Ileum (tissue), 1 donor: ENCODE results near the genes SERPINB11, SERPINB7 and SOCS6.

- PRO-cap, result no peak
These were observed 83.1 kb downstream of the BCL2 start for GRCh38 chr18:63236328-63236922.

GRCh38 chr18:63284023-63284863, 35.3 kb downstream of the BCL2 start:
- PRO-cap, result no peak

GRCh38 chr18:63290037-63290862, 29.3 kb downstream of the BCL2 start:
- PRO-cap, result no peak

DNA sequence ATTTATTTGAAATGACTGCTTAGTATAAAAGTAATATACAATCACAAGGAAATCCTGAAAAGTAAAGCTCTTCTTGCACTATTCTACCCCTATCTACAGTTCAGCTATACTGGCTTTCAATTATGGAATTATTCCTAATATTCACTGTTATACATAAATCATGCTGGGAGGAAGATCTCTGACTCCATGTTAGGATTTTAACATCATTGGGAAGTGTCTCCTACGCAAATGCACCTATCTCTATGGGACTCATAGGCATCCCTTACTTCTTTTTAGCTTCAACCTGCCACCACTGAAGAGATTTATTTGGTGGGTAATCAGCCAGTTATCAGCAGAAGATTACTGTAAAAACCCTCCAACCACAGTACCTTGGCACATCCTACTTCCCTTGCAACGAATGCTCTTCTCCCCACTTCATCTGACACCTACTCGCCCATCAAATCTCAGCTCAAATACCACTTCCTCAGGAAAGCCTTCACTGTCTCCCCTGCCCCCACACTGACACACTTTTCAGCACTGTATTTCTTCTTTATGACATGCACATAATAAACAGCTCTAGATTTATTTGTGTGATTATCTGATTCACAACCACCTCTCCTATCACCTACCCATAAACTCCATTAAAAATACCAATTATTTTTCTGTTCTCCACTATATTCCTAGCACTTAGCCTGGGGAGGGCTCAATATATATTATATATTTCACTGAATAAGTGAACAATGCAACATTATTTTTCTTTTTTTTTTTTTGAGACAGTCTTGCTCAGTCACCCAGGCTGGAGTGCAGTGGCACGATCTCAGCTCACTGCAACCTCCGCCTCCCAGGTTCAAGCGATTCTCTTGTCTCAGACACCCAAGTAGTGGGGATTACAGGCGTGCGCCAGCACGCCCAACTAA, 3.0 kb downstream of the KDSR start:
- PRO-cap, result no peak

- PRO-cap, result no peak
These were observed 751 bp downstream of the KDSR start for GRCh38 chr18:63365946-63366963.

GRCh38 chr18:63421472-63421835, 822 bp downstream of the VPS4B start:
- PRO-cap, result no peak

- PRO-cap, result no peak
These were observed 3.9 kb upstream of the VPS4B start for GRCh38 chr18:63426123-63426621.

DNA sequence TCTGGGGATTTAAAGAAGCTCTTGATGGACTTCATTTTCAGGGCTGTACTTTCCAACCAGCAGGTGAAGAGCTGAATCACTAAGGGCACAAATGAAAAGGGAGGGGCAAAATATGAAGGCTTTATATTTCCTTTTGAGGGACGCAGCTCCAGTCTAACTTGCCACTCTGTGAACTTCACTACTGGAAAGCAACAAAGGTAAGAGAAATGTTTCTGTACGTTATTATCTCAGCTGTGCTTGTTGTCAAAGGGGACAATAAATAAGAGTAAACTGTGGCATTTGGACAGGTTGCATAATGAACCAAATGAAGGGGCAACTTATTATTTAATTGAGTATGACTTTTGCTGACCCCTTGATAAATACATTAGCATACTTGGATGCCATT, at the start of gene SERPINB11:
Gene SERPINB11 (plus strand): TSS at position 151 of the 385 bp plus-strand sequence.
- PRO-cap, result no peak

DNA sequence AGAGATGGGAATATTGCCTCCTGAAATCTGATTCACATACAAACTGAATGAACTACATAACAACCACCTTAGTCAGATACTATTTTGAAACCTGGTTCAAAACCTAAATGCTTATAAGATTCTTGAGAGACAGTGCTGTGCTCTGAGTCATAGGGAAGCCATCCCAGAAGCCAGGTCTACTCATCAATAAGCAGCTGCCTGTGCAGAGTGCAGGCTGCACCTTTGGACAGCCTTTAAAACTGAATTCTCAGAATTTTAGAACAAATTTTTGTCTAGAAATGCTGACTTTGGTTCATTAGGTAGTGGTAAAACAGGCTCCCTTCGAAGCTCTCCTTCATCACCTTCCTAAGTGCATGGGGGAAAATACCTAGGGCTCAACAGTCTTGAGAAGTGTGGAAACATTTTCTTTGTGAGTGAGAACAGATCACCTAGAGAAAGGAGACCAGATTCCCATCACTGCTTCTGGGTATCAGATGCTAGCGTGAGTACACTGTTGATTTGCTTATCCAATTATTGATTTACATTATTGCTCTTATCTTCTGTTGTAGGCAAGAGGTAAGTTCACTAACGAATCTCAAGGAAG, at the start of gene SERPINB7:
Gene SERPINB7 (plus strand): TSS at position 183 of the 583 bp plus-strand sequence.
- PRO-cap, result no peak

- PRO-cap, result no peak
These were observed 13.1 kb upstream of the HMSD start for GRCh38 chr18:63935903-63936546.

DNA sequence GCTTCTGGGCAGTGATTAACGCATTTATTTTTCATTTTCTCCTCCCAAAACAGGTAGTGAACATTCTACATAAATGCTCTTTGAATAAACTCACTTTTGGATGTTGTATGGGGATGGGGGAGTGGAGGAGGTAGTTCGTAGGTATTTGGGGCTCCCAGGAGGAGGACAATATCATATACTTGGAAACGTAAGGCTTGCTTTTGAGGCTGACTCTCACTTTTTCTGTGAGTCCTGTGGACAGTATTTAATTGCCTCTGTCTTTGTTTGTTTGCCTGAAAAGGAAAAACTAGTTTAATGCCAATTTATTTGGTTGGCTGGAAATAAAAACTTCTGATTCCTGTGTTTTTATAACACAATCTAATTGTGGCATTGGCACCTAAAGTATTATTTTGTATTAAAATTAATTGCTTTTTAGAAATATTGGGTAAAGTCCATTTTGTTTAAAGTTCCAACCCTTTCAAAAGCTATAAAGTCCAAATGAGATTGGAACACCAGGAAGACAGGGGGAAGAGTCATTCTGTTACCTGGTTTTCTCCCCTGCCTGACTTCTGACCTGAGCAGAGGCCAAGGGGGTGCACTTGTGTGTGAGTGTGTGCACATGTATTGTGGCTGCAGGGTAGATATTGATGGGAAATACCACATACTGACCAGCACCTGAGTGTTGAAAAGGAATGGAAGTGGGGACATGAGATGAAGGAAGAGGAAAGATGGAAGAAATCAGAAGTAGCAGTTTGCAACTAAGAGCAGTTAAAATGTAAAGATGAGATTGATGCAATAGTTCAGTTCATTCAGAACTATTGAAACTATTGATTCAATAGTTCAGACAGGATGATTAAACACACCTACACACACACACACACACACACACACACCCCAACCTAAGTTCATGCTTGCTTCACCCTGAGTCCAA, 4.6 kb downstream of the SERPINB8 start:
- PRO-cap, result no peak

DNA sequence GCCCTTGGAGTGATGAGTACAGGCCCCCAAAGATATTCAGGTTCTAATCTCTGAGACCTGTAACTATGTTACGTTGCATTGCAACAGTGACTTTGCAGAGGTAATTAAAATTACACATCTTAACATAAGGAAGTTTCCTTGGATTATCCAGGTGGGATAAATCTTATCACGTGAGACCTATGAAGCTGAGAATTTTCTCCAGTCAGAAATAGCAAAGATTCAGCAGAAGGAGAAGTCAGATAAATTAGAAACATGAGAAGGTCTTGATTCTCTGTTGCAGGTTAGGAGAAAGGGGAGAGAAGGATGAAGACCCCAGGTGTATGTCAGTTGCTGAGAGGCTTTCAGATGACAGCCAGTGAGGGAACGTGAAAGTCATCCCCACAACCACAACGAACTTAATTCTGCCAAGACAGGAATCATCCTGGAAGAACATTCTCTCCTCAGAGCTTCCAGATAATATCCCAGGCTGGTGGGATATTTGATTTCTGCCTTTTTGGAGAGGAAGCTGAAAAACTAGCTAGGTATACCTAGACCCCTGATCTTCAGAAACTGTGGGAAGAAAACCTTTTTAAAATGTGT, 840.7 kb downstream of the SERPINB8 start:
- PRO-cap, result unidirectional peak, plus-strand start at position 286 of the sequence

GRCh38 chr18:65415023-65415514, 335.7 kb upstream of the CDH7 start:
- PRO-cap, result unidirectional peak, plus-strand start at chr18:65415288

DNA sequence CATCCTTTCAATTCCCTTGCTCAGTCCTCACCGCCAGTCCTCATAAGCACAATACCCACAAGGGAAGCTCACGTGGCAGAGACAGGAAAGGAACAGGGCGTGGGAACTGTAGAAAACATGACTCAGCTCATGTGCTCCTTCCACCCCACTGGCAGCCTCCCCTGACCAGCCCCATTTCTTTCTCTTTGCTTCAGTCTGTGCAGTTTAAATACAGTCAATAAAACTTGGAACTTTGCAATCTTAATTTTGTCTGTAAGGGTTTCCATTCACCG, 36.6 kb upstream of the CDH19 start:
- PRO-cap, result no peak

GRCh38 chr18:70288328-70289465, at the start of gene SOCS6:
SOCS6 (plus strand) TSS chr18:70289045.
- PRO-cap, result bidirectional peak, plus-strand start at chr18:70288684, minus-strand start at chr18:70288648; bidirectional peak, plus-strand start at chr18:70289045, minus-strand start at chr18:70288948; bidirectional peak, plus-strand start at chr18:70289093, minus-strand start at chr18:70289259

GRCh38 chr18:70421837-70422803, 133.3 kb downstream of the SOCS6 start:
- PRO-cap, result bidirectional peak, plus-strand start at chr18:70422521, minus-strand start at chr18:70422219

DNA sequence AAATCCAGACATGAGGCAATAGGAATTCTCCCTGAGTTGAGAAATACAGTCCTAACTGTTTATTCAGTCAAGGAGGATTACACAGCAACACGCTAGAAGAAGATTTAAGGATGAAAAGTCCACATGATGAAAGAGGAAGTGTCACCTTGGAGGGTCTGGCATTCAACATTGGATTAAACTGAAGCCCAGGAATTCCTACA, 142.3 kb downstream of the SOCS6 start:
- PRO-cap, result no peak

DNA sequence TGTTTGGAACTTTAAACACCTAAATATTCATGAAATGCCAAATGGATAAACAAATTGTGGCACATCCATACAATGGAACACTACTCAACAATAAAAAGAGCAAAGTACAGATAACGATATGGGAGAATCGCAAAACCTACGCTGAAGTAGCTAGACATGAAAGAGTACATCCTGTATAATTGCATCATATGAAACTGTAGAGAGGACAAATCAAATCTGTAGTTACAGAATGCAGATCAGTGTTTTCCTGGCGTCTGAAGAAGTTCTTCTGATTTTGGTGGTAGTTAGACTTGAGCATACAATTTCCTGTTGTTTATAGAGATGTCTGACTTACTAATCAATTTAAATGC, 394.4 kb downstream of the SOCS6 start:
- PRO-cap, result no peak

GRCh38 chr18:74064365-74064831, 83.2 kb downstream of the FBXO15 start:
- PRO-cap, result no peak

DNA sequence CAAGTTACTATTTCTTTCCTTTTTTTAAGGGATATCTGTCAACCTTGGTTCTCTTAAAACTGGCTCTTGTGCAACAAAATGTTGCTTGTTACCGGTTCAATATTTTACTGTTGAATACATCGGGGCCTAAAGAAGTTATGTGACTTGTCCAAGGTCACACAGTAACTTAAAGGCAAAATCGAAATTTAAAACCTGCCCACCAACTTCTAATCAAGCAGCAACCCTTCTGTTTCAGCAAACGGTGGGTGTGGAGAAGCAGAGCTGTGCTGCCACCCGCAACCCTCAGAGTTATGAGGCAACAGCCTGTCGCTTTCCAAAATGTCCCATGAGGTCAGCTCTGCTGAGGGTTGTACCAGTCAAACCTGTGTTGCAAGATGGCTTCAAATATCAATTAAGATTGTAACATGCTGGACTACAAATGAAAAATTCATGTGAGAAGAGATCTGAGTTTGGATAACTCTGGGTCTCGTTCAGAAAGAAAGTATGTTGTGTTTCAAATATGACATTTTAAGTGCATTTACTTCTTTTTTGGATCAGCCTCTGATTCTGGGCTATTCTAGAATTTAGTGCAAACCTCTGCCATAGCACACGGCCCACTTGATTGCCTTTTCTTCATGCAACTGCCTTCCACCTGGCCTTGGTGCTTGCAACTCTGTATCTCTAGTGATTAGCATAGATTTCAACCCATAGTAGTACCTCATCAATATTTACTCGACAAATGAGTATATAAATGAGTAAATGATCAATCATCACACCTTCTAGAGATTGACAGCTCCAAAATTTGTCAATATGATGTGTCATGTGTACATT, 69.2 kb downstream of the TIMM21 start:
- PRO-cap, result no peak